ENCODE measurements around the genes SLC34A2 and SMIM20.

GRCh38 chr4:25161134-25161801 is 1.0 kb upstream of the SEPSECS start:
- PRO-cap: no peak

GRCh38 chr4:25171646-25171992 is 11.4 kb upstream of the SEPSECS start:
- PRO-cap: no peak

DNA sequence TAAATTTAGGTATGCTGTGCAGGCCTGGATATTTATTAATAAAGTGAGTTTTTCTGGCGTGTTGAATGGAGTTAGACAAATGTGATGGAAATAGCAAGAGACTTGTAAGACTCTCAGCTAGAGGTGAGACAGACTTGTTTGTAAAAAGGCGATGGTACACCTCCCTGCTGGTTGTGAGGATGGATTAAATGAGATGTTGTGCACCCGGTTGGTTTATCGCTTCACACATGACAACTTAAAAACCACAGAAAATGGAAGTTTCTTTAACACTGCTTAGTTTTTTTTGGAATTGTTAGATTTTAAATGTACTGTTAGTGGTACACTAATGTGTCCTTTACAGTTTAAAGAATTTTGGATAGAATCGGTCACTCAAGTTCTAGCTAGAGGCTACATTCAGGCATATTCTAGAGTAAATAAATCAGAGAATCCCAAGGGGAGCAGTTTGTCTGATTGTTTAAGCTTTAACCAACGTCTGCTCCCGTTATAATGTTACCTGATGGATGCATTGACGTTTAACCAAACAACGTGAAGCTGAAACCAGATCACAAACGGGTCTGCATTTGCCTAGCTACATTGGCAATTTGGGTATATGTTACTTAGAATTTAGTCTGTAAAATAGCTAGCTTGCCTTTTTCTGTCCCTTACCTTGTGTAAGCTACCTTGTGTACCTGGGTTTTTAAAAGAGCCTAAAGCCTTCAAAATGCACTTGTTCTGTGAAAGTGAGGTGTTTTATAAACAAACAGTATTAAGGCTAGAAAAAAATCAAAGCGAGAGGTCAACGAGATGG is 1.5 kb downstream of the PI4K2B start:
- PRO-cap: no peak

GRCh38 chr4:25406165-25406674 is 29.2 kb downstream of the ANAPC4 start:
- PRO-cap: no peak

DNA sequence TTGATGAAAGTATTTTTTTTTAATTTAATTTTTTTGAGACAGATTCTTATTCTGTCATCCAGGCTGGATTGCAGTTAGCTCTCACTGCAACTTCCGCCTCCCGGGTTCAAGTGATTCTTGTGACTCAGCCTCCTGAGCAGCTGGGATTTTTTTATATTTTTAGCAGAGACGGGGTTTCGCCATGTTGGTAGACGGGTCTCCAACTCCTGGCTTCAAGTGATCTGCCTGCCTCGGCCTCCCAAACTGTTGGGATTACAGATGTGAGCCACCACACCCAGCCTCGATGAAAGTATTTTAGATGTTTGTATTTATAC is 2.4 kb upstream of the SLC34A2 start:
- PRO-cap: no peak

DNA sequence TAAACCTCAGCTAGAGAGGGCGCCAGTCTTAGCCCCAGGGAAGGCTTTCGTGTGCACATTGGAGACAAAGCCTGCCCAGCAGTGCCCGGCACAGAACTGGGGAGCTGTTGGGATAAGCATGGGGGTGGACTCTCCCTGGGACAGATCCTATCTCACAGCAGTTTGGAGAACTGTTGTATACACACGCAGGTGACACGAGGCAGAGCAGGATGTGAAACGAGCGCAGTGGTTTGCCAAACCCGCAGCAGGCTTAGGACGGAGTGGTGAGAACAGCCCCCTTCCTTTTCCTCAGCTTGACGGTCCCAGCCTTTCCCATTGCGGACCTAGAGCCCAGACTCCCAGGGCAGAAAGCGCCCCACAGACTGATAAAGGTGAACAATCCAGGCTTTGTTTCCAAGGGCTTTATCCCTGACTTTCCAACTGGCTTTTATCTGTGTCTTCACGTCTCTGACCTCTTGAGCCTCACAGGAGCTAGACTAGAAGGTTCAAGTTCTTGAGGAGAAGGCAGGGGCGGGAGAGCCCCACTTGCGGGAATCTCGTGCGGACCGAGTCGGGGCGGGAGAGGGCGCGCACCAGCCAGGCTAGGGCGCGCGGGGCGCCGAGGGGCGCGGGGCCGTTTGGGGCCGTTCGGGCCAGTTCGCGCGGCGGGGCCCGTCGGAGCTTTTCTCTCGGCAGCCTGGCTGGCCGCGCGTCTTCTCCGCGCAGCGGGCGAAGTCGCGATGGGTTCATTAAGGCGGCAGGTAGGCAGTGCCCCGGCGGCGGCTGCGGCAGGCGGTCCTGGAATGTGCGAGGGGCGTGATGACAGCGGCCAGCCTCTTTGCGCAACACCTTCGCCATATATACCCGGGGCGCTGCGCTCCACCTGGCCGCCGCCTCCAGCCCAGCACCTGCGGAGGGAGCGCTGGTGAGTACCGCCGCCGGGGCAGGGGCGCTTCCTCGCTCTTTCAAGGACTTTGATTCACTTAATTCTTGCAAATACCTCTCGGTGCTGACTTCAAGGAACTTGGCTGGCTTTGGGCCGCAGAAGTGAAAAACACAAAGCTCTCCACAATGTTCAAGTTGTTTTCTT is at the start of gene SLC34A2:
TSS of gene SLC34A2 (plus strand) at position 865 of the 1,069 bp plus-strand sequence.
- PRO-cap: no peak

DNA sequence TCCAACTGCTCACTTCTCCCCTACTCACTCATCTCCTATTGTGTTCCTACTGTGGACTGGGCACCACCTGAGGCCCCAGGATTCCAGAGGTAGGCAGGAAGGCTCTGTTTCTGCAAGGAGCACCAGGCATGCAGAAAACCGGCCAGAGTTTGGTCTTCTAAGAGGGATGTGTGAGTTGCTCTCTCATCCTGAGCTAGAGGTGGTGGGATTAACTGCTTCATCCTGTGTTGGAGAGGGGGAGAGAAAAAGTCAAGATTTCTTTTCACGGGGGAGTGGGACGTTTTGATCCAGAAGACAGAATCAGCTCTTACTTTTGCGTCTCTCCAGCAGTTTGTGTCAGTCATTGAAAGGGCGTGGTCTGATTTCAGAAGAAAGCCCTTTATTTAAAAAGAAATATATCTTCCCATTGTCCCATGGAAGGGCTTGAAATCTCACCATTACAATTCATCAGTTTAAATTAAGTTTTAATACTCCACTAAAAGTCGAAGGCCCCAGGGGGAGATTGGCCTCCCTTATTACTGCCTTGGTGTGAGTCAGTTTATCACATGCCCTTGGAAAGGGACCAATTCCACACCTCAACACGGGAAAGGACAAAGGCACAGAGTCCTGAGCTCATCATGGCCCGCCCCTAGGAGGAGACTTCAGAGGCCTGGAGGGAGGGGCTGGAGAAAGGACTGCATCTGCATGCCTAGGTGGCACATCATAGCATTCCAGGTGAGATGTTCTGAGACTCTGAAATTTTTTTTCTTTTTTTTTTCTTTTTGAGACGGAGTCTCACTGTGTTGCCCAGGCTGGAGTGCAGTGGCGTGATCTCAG is 2.6 kb upstream of the SEL1L3 start:
- PRO-cap: no peak

DNA sequence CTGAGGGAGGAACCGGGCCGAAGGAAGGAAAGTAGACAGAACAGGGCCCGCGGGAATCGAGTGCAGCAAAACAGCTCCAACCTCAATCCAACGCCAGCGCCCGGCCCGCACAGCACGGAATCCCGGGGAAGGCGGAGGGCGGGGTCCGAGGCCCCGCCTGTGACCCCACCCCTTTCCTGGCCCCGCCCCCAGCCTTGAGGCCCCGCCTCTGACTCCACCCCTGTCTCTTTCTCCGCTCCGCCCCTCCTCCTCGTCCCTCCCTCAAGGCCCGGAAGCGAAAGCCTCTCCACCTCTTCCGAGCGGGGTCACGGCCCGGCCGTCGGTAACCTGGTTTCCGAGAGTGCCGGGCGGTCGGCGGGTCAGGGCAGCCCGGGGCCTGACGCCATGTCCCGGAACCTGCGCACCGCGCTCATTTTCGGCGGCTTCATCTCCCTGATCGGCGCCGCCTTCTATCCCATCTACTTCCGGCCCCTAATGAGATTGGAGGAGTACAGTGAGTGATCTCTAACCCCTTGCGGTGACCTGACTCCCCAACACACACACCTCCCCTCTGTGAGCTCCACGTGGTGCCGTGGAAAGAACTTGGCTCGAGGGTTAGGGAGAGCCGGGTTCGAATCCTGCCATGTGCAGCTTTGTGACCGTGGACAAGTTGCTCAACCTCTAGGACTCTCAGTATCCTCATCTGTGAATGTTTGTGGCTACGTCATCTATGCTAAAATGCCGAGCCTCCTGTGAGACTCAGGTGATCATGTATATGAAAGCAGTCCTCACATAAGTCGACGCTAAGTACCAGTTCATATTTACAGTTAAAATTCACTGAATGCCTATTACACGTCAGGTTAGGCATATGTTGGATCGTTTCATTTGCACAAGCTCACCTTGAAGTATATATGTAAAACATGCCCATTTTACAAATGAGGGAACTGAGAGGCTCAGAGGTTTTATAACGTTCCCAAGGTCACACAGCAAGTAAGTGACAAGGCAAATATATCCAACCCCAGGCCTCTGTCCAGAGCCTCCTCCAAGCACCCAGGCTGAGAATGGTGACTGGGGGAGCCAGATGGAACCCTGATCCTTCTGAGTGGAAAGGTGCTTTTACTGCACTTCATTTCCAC is at the start of gene SMIM20:
TSS of gene SMIM20 (plus strand) at position 291 of the 1,115 bp plus-strand sequence.
- PRO-cap: bidirectional peak, plus-strand start at position 264 of the sequence, minus-strand start at position 92 of the sequence; bidirectional peak, plus-strand start at position 337 of the sequence, minus-strand start at position 451 of the sequence

- PRO-cap: no peak
Measured at GRCh38 chr4:26028611-26029223, 114.7 kb downstream of the SMIM20 start.

- PRO-cap: no peak
Measured at GRCh38 chr4:26075135-26075922, 161.3 kb downstream of the SMIM20 start.

- PRO-cap: no peak
Measured at GRCh38 chr4:26174943-26175666, 145.7 kb upstream of the RBPJ start.

GRCh38 chr4:26204184-26204564 is 116.6 kb upstream of the RBPJ start:
- PRO-cap: unidirectional peak, plus-strand start at chr4:26204407

DNA sequence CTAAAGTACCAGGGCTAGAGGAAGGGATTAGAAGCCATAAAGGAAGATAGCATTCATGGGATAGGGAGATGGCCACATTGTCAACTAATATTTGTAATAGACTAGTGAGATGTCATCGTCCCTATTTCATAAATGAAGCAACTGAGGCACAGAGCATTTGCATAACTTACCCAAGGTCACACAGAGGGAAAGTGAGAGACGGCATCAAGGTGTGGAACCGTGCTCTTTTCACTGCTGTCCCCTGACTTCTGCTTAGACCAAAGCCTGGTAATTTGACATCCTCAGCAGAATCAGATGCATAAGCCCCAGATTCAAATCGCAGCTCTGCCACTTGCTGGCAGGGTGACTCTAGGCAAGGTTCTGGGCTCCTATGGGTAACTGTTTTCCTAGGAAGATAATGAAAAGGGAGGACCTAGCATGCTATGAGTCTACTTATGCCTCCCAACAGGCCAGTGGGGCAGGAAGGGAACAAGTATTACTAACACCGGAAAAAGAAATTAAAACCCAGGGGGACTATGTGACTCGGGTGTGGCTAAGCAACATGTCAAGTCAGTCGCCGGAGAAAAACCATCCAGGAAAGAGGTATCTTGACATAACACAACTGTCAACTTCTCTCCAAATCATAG is 45.7 kb upstream of the RBPJ start:
- PRO-cap: no peak

GRCh38 chr4:26870341-26871311 is 10.0 kb downstream of the STIM2 start:
- PRO-cap: no peak

- PRO-cap: no peak
Measured at GRCh38 chr4:27760147-27760628, 899.5 kb downstream of the STIM2 start.

- PRO-cap: no peak
Measured at GRCh38 chr4:37464317-37464865, 10.7 kb downstream of the C4orf19 start.

- PRO-cap: no peak
Measured at GRCh38 chr4:37780648-37781109, 45.8 kb upstream of the PGM2 start.

DNA sequence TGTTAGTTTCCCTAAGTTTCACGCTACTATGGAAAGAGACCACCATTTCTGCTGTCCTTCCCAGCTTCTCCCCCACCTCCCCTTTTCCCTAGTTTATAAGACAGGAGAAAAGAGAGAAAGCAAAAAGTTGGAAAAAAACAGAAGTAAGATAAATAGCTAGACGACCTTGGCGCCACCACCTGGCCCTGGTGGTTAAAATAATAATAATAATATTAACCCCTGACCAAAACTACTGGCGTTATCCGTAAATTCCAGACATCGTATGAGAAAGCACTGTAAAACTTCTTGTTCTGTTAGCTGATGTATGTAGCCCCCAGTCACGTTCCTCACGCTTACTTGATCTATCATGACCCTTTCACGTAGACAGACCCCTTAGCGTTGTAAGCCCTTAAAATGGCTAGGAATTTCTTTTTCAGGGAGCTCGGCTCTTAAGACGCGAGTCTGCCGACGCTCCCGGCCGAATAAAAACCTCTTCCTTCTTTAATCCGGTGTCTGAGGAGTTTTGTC is 887 bp upstream of the PGM2 start:
- PRO-cap: no peak

DNA sequence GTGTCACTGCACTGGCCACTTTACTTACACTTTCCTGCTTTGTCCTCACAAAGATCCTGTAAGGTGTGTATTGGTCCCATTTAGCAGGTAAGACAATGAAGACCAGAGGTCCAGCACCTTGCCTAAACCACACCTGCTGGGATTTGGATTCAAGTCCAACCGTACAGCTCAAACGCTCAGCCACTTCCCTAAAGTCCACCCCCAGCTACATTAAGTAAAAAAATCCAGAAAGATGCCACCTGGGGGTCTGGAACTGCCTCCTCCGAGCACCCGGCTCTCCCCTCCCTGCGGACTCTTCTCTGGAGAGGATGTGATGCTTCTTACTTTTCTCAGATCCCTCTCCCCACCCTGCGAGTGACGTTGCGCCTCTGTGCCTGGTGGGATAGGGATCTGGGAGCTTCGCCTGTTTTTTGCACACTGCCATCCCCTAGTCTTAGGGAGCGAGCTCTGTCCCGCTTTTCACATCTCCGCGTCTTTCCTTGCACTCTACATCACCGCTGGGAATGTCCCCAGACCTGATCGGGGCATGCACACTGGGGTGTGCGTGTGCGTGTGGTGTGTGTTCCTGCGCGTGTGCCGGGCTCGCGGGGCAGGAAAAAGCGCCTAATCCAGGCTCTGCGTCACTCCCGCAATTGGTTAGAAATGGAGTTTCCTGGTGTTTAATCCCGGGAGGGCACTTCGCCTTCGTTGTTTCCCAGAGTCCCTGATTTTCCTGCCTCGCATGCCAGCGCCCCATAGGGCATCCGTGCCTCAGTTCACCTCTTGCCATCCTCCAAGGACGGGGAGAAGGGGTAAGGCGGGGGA is 1.1 kb upstream of the TBC1D1 start:
- PRO-cap: bidirectional peak, plus-strand start at position 373 of the sequence, minus-strand start at position 301 of the sequence

GRCh38 chr4:38005373-38005673 is 45.1 kb downstream of the PTTG2 start:
- PRO-cap: no peak